Metastatic Liver Carcinoma in the Adrenal Gland (tissue), 2 donors: ENCODE measurements around the gene RAB30.

GRCh38 chr11:83070934-83071955 lies at the start of gene RAB30:
Gene RAB30, minus strand, starts transcription at chr11:83071897.
- PRO-cap, 2 experiments: peak in 2 of 2 experiments; most common minus-strand start chr11:83071897 (in 2)

- PRO-cap, 2 experiments: no peak in any of the 2 experiments
Observed at GRCh38 chr11:83079161-83080116, 7.7 kb upstream of the RAB30 start.

- PRO-cap, 2 experiments: no peak in any of the 2 experiments
Observed at GRCh38 chr11:83167260-83168071, 10.5 kb downstream of the PCF11 start.

DNA sequence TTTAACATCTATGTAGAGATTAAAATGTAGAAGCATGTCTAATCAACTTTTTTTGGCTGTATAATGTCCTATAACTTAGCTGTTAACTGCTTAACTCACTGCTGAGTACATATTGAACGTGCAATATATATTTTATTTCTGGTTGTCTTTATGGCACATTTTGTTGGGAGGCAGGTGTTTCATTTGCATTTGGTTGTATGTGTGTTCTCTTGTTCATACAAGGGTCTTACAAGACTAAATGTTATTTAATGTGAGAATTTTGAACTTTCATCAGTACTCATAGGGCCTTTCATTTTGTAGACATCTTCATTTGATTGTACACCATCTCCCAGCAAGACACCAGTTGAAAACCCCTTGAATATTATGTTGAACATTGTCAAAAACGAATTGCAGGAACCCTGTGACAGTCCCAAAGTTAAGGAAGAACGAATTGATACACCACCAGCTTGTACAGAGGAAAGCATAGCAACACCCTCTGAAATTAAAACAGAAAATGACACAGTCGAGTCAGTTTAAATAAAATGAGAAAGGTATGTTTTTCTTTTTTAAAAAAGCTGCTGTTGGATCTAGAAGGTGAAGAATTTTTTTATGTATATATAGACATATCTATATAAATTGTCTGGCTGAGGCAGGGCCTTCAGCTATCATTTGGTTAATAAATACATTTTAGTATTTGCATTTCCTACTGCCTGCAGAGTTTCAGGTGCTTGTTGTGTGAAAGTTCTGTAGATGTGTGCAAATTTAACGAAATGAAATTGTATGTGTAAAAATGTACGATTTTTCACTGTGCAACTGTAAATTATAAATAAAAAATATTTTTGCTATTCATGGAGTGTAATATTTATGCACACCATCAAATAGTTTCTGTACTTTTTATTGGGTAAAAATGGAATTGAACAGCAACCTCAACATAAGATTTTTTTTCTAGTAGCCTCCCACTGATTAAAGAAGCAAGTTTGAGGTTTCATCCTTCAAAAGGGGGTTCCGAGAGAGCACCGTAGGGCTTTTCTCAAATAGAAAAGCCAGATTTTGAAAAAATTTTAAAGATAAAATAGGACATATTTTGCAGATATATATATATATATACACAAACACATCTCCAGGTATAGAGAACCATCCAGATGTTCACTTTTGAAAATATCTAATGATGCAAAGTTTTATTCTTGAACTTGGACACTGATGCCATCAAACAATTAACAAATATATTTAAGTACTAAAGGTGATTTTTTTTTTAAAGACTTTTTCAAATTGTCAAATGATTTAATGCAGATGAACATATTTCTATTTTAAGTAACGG lies 8.7 kb upstream of the ANKRD42 start:
- PRO-cap, 2 experiments: no peak in any of the 2 experiments

DNA sequence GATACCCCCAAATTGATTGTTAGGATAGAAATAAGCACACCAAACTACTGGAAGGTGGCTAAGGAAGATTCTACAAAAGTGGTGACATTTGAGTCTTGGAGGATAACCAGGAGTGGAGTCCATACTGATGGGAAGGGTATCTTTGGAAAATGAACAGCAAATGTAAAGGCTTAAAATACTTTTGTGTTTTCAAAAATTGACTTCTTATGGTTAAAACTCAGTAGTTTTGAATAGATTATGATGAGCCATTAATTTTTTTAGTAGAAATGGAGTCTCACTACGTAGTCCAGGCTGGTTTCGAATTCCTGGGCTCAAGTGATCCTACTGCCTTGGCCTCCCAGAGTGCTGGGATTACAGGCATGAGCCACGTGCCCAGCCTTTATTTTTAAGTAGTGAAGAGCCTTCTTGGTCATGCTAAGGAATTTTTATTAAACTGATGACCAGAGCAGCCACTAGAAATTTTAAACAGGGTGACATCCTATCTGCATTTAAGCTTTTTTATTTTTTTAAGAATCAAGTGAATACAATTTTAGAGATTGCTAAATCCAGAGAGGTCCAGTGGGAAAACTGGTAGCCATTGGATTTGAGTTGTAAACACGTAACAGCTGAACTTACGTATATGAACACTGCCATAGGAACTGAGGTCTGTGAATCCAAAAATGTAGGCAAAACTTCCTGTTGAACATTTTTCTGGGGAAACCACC lies 7.2 kb upstream of the ANKRD42 start:
- PRO-cap, 2 experiments: no peak in any of the 2 experiments

DNA sequence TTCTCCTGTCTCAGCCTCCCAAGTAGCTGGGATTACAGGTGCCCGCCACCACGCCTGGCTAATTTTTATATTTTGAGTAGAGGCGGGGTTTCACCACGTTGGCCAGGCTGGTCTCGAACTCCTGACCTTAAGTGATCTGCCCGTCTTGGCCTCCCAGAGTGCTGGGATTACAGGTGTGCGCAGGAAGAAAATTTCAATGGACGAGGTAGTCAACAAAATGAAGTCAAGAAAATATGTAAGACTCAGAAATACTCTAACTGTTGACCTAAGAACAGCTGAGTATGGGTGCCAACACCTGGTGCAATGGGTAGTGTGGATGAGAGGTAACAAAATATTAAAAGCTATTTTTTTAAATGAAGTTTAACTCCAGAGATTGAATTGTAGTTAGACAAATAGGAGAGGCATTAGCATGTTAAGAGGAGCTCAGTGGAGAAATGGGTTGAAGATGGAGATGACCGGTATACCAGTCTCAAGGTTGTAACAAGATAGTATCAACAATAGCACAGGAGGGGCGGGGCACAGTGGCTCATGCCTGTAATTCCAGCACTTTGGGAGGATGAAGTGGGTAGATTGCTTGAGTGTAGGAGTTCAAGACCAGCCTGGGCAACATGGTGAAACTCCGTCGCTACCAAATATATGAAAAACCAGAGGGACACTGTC lies 6.2 kb upstream of the ANKRD42 start:
- PRO-cap, 2 experiments: no peak in any of the 2 experiments

DNA sequence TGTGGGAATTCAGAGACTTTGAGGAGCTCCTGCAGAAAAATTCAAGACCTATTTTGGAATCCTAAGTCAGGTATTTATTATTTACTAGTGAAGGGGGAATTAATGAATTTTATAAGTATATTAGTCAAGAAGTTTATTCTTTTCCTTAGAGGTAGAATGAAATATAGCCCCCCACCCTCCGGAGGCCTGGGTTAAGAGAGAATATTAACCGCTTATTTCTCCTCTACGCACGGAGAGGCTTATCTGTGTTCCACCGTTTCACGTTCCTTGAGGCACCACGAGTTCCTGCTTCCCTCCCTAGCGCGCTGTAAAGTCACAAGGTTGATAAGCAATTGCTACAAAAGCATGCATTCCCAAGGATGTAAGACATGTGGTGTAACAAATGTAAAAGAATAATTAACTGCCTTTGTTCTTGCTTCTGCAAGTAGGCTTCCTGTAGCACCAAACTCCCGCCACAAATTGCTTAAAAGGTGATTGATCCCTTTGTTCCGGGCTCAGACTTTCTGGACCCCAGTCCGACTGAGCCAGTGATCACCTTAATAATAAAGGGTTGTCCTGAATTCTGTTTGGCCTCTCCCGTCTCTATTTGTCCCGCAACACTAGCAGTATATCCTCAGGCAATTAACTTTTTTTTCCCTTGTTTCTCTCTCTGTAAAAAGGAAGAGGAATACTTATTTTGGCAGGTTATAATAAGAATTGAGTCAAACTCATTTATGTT lies 1.5 kb upstream of the ANKRD42 start:
- PRO-cap, 2 experiments: no peak in any of the 2 experiments

DNA sequence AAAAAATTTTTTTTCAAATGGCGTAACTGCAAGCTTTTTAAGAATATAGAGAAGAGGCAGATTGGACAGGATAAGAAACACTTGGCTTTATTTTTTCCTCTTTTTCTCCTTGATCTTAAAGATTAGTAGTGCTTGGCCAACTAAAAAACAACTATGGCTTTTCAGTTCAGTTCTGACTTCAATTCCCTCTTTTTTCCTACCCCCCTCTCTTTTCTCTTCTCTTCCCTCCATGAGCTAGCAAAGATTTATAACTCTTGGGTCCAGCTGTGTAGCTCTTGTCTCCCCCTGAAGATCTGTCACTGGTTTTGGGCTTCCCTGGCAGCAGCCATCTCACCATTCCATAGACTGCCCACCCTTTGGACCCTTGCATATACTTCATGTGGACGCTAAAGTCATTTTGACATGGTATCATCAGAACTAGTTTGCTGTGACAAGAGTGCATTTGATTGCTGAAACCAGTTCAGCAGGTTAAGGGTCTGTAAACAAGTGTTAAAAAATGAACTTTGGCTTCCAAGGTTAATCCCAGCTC lies 29.8 kb downstream of the CCDC90B start:
- PRO-cap, 2 experiments: no peak in any of the 2 experiments

- PRO-cap, 2 experiments: no peak in any of the 2 experiments
Observed at GRCh38 chr11:83587440-83588170, 301.4 kb upstream of the CCDC90B start.

GRCh38 chr11:83910124-83910564 lies 624.0 kb upstream of the CCDC90B start:
- PRO-cap, 2 experiments: no peak in any of the 2 experiments

DNA sequence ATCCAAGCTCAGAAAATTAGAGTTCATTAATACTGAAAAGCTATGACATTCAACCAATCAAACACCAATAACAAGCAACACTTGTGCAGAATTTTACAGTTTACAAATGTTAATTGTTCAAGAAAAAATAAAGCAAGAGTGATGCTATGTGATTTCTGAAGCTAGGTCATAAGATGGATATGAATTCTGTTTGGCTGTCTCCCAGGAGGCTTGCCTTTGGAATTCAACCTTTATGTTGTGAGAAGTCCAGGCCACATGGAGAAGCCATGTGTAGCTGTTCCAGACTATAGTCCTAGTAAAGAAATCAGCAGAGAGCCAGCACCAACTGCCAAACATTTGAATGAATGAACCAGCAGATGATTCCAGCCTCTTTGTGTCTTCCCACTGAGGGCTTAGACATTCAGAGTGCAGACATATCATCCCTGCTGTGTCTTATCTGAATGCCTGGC lies 1150.7 kb downstream of the DLG2 start:
- PRO-cap, 2 experiments: no peak in any of the 2 experiments

DNA sequence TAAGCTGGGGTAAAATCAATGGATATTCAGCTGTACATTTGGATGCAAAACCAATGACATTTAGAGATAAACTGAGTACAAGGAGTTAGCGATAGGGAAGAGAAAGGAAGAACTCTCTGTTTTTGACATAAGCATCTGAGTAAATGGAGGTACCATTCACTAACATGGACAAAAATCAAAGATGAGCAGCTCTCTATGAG lies 585.6 kb downstream of the DLG2 start:
- PRO-cap, 2 experiments: peak in 2 of 2 experiments; most common plus-strand start position 82 of the sequence (in 2)

GRCh38 chr11:85483794-85484202 lies 143.3 kb downstream of the DLG2 start:
- PRO-cap, 2 experiments: no peak in any of the 2 experiments

GRCh38 chr11:85507783-85508332 lies 119.3 kb downstream of the DLG2 start:
- PRO-cap, 2 experiments: no peak in any of the 2 experiments

DNA sequence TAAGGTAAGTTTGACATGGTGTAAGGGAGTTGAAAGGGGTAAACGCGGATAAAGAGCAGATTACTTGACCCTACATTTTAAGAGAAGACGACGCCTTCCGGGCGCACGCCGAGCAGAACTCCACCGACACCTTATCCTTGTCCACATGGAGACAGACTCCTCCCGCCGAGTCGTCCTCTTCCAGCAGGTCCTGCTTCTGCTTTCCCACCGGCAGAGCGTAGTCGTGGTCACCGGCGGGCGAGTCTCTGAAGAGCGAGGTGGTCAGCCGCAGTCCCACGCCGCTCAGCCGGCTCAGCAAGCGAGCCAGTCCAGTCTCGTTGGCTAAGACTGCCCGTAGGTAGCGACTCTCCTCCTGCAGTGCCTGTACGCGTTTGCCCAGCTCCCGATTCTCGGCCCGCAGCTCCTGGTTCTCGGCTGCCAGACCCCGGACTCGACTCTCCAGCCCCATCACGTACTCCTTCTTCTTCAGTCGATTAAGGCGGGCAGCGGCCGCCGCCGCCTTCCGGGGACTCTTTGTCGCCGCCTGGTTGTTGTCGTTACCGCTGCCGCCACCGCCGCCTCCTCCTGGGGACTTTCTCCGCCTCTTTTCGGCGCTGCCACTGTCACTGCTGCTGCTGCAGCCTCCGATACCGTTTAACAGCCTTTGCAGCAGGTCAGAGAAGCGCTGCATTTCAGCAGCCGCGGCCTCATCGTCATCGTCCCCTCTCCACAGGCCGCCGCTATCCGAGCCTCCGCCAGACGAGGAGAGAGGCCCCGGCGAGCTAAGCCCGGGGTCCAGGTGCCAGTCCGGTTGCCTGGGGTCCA lies 986 bp downstream of the CREBZF start:
- PRO-cap, 2 experiments: peak in 2 of 2 experiments; most common plus-strand start position 516 of the sequence (in 1); most common minus-strand start position 438 of the sequence (in 2)

GRCh38 chr11:85957463-85958579 lies 102.6 kb downstream of the CCDC83 start:
- PRO-cap, 2 experiments: no peak in any of the 2 experiments

DNA sequence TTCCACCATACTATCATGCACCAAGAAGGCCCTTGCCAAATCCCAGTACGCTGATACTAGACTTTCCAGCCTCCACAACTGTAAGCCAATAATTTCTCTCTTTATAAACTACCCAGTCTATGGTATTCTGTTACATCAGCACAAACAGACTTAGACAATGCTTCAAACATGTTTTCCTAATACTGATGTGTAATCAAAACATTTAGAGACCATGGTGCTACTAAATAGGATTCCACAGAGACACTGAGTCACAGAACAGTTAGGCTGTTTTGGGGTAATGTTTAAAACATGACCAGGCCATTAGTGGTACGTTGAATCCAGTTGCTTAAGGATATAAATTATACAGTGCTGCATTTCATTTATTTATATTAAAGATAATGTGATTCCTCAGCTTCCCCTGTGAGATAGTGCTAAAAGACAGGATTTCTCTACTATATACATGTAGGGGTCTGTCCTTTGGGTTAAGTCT lies 103.6 kb downstream of the PICALM start:
- PRO-cap, 2 experiments: no peak in any of the 2 experiments

DNA sequence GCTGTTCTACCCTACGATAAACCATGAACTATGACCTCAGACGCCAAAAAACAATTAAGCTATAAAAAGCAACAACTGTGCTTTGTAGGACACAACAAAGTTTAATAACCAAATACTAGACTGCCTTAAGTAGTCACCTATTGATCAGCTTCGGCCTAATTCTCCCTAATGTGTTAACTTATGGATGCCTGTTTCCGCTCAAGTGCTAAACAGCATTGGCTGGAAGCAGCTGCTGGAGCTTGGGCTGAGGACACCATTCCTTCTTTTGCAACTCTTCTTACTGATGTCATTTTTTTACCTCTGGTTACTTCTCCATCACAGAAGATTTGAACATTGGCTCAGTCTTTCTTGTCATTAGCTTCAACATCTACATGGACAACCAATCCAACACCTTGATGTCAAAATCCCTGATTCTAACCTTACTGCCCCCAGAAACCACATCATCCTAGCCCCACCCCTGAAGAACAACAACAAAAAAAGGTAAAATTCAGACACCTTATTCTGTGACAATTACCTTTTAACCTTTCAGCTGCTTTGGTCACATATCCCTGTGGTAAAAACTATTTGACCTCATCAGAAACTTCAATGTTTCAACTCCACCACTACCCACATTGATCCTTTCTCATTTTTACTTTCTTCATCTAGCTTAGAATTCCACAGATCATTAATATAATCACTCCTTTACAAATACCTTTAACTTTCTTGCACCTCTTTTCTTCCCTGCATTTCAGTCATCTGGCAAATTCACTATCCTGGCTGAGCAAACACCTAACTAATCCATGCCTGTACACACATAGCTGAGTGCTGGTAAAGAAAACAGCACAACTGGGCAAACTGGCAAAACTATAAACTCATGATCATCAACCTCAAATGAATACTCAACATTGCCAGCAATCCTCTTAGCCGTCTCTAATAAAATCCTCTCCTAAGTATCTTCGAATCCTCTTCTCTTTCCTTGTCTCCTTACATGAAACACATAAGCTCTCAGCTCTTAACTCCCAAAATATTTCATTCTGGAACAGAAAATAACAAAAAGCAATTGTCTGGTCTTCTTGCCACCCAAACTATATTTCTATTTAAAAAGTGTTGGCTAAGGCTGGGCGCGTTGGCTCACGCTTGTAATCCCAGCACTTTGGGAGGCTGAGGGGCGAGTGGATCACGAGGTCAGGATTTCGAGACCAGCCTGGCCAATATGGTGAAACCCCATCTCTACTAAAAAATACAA lies 52.6 kb downstream of the PICALM start:
- PRO-cap, 2 experiments: no peak in any of the 2 experiments

GRCh38 chr11:86019757-86020514 lies 48.9 kb downstream of the PICALM start:
- PRO-cap, 2 experiments: no peak in any of the 2 experiments

DNA sequence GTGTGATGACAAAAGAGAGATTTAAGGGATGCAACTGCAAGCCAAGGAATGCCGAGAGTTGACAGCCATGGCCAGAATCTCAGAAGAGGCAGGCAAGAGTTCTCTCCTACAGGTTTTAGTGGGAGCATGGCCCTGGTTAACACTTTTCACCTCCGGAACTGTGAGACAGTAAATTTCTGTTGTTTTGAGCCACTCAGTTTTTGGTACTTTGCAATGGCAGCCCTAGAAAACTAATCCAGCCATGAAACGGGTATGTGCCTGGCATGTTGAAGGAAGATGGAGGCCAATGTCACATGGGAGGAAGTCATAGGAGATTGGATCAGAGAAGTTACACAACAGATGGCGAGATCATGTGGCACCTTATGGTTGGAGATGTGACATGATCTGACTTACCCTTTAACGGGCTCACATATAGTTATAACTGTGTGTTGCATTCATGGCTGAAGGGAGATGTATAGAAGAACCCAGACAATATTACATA lies 63.2 kb upstream of the EED start:
- PRO-cap, 2 experiments: no peak in any of the 2 experiments